Thoracic aorta (tissue), 1 donor: ENCODE measurements around a stretch of chr14.

- RAMPAGE, long total RNA = no peak
Observed at GRCh38 chr14:101835006-101835573, 73.6 kb downstream of the PPP2R5C start.

- RAMPAGE, long total RNA = no peak
Observed at GRCh38 chr14:101861240-101862053, 99.9 kb downstream of the PPP2R5C start.

- RAMPAGE, long total RNA = no peak
Observed at GRCh38 chr14:101878286-101878791, 86.0 kb upstream of the DYNC1H1 start.

GRCh38 chr14:101948280-101949058 lies 15.9 kb upstream of the DYNC1H1 start:
- RAMPAGE, long total RNA = start-site peak on the plus strand at chr14:101948352-101948372, 7 reads

GRCh38 chr14:102011847-102012283 lies 47.5 kb downstream of the DYNC1H1 start:
- RAMPAGE, long total RNA = no peak

DNA sequence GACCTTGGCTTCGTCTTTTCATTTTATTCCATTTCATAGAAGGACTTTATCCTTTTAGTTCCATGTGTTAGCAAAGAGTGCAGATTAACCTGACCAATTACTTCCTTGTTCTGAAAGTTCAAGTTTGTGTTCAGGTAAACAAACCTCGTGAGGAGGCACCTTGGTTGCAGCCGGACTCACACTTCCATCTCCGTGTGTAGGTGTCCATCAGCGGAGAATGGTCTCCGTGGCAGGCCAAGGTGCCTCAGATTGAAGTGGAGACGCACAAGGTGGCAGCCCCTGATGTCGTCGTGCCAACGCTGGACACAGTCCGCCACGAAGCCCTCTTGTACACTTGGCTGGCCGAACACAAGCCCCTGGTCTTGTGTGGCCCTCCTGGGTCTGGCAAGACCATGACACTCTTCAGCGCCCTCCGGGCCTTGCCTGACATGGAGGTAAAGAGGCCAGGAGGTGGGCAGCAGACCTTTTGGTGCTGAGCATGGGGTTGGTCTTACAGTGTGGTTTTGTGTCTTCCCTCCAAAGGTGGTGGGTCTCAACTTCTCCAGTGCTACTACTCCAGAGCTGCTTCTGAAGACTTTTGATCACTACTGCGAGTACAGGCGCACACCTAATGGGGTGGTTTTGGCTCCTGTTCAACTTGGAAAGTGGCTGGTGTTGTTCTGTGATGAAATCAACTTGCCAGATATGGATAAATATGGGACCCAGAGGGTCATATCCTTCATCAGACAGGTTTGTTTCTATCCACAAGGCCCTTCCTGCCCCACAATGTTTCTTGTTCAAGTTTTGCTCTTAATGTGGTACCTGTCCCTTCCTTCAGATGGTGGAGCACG lies 52.4 kb downstream of the DYNC1H1 start:
- RAMPAGE, long total RNA = no peak

- RAMPAGE, long total RNA = no peak
Observed at GRCh38 chr14:102042324-102042795, 44.5 kb downstream of the HSP90AA1 start.

DNA sequence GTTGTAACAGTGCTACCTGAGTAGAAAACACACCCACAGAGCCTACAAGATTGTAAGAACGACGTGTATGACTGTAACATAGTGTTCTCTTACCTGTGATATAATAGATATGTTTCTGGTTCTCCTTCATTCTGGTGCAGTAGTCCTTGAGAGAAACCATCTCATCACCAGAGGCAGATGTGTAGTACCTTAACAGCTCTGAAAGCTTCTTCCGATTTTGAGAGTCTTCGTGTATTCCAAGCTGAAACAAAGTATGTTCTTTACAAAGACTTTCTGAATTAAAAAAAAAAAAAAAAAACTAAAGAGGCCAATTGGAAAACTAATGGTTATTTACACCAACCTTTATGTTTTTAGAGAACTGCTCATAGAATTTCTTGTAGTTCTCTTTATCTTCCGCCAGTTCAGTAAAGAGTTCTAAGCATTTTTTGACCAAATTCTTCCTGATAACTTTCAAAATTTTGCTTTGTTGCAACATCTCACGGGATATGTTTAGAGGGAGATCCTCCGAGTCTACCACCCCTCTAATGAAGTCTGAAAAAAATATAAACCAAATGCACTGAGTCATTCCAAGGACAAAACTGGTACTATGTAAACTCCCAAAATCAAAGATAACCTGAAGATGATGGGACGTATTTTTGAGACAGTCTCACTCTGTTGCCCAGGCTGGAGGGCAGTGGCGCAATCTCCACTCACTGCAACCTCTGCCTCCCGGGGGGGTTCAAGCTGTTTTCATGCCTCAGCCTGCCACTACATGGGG lies 3.2 kb downstream of the HSP90AA1 start:
- RAMPAGE, long total RNA = no peak

DNA sequence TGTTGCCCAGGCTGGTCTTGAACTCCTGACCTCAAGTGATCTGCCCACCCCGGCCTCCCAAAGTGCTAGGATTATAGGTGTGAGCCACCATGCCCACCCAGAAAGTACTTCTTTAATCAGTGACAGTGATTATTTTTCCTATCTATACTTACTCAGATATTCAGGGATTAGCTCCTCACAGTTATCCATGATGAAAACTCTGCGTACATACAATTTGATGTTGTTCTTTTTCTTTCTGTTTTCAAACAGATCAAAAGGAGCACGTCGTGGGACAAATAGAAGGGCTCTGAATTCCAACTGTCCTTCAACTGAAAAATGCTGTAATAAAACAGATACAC lies 2.6 kb downstream of the HSP90AA1 start:
- RAMPAGE, long total RNA = start-site peak on the minus strand centred at position 232 of the sequence, 91 bp wide, 237 reads

- RAMPAGE, long total RNA = no peak
Observed at GRCh38 chr14:102364358-102364756, 1.6 kb downstream of the TECPR2 start.

GRCh38 chr14:102501830-102502291 lies 7.7 kb downstream of the ANKRD9 start:
- RAMPAGE, long total RNA = no peak

GRCh38 chr14:102574860-102575268 lies 17.6 kb upstream of the RCOR1 start:
- RAMPAGE, long total RNA = no peak

- RAMPAGE, long total RNA = no peak
Observed at GRCh38 chr14:102593686-102594190, 1.3 kb downstream of the RCOR1 start.

DNA sequence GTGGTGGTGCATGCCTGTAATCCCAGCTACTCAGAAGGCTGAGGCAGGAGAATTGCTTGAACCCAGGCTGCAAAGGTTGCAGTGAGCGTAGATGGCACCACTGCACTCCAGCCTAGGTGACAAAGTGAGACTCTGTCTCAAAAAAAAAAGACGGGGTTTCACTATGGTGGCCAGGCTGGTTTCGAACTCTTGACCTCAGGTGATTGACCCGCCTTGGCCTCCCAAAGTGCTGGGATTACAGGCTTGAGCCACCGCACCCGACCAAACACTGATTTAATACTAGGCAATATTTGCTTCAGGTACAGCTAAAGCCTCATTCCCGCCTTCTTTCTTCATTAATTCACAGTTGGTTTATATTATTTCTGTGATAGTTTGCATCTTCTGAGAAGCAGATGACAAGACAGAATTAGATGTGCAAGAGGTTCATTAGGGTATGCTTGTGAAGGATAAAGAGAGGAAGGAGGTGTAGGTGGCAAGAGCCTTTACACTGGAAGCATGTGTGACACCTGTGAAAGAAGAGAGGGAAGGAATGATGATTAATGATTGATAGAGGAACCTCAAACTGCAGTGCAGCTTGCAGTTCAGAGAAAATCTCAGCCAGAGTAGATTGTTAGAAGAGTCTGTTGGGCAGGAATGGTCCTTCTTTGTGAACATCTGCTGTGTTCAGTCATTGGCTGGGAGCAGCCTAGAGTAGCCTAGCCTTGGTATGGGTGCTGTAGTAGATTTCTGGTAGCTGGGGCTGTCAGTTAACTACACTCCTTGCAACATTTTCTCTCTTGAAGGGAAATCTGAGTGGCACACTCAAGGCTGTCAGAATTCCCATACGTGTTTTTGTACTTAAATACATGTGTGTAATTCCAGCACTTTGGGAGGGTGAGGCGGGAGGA lies 8.8 kb downstream of the RCOR1 start:
- RAMPAGE, long total RNA = no peak

DNA sequence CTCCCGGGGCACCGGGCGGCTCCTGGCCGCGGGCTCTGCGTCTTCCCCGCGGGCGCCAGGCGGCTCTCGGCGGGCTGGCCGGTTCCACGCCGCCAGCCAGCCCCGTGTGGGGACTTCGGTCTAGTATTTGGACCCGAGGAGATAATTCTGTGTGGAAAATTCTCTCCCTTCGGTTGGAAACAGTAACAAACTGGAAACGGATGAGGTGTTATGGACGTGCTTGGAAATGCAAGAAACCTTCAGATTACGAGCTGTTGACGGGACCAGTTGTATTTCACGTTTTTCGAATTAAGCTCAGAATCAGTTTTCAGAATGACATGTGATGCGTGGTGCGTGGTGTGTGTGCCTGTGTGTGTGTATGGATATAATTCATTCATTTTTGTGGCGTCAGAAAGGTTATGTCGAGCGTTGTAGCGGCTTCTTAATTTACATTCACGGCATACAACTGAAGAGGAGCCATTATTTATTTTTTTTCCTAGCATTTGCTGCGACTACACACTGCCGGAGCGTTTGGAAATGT lies 1.1 kb downstream of the TRAF3 start:
- RAMPAGE, long total RNA = no peak

DNA sequence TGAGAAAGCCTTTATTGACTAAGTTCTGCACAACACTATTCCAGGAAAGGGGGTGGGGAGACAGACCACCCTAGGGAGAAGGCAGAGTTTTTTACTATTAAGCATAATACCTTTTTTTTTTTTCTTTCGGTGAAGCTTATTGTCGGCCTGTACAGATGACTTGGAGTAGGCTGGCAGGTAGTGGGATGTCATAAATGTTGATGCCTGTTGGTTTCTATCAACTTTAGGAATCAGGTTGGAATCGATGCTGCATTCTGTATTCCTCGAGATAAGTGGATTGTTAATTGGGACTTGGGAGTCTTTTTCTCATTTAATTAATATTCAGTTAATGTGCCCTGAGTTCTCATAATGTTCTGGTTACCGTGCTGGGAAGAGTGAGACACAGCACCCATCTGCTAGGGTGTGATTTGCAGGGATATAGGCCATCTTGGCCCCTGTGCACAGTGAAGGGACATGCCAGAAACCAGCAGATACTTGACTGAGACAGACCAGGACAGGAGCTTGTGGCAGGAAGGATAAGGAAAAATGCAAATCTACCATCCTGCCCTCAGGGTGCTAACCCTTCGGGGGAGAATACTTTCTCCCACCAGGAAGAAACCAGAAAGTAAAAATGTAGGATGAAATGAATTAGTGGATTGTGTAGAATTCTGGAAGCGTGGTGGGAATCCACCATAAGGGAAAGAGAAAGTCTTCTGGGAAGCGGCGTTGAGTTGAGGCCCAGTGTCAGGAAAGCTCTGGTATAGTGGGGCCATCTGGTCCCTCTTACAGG lies 3.3 kb downstream of the TRAF3 start:
- RAMPAGE, long total RNA = no peak

- RAMPAGE, long total RNA = no peak
Observed at GRCh38 chr14:102802990-102803818, 26.0 kb downstream of the TRAF3 start.

DNA sequence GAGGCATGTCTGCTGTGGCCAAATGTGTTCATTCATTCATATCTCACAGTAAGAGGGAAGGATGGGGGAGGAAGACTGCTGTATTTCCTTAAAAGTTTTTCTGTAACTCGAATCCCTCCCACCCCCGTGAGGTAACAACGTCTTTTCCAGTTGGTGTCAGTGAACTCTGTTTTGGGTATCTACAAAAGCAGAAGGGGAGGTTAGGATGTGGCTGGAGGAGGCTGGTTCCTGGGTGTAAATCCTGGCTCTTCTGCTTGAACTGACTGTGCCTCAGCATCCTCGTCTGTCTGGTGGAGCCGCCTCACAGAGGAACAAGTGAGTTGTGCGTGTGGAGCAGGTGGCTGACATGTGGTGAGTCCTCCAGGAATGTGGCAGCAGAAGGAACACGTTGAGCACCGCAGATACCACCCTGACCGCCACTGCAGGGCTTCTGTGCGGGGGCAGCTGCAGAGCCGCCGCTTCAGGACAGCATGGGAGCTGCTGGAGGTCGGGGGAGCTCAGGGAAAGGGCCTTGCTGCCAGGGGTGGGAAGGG lies 48.8 kb downstream of the TRAF3 start:
- RAMPAGE, long total RNA = no peak

DNA sequence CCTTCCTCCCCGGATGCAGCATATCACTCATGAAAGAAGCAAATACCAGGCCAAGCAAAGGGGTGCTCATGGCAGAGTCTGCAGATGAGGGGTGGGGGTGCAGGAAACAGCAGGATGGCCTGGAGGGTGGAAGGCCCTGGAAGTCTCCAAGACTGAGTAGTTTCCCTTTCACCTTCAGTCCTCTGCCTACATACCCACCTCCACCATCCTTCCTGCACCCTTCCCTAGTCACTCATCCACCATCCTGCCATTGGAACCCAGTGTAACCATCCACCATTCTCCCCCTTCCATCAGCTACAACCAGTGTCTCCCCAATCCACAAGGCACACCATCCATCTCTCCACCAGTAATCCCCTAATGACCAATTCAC lies 4.4 kb upstream of the AMN start:
- RAMPAGE, long total RNA = no peak

GRCh38 chr14:102928400-102929679 lies 6.4 kb downstream of the AMN start:
- RAMPAGE, long total RNA = no peak